Esophagus muscularis mucosa (tissue), 4 donors: Measurements from ENCODE around the genes RNF165 and IER3IP1.

GRCh38 chr18:46293731-46294368, 40.0 kb upstream of the RNF165 start:
- PRO-cap: no peak
- RAMPAGE, long total RNA, 4 experiments: no peak in any of the 4 experiments

DNA sequence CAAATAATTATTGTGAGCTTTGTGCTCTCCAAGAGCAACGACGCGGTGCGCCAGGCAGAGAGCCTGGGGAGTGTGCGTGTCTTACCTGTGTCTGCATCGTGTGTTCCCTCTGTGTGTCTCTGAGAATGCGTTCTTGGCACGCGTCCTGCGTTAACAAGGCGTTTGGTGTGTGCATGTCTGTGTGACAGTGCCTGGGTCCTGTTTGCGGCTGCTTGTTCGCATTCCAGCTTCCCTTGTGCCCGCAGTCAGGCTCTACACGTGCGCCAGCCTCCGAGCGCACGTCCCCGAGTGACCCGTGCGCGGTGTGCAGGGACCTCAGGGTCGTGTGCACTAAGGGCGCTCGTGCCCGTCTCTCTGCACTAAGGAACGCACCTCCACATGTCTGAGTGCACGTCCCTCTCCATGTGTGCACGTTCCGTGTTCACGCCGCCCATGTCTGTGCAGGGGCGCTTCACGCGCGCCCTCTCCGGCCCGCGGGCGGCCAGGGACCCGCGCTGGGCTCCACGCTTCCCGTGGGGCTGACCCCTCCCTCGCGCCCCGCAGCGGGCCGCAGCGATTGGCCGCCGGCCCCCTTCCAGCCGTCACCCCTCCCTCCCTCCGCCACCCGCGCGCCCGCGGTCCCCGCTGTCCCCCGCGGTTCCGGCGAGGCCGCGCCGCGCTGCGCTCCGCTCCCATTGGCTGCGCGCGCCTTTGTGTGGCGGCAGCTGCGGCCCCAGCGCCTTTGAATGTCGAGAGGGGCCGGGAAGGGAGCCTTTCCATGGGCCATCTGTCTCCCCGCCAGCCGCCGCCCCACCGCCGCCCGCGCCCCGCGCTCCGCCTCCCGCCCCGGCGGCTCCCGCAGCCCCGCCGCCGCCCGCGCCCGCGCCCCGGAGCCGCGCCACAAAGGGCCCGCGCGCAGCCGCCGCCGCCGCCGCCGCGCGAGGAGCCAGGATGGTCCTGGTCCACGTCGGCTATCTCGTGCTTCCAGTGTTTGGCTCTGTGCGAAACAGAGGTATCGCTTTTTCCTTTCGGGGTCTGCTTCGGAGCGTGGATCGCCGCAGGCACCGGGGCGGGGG, at the start of gene RNF165:
Gene RNF165 (plus strand): TSS at position 674 of the 1,055 bp plus-strand sequence.
- PRO-cap: no peak
- RAMPAGE, long total RNA, 4 experiments: no peak in any of the 4 experiments

GRCh38 chr18:46412224-46412814, 78.5 kb downstream of the RNF165 start:
- PRO-cap: bidirectional peak, plus-strand start at chr18:46412659, minus-strand start at chr18:46412512
- RAMPAGE, long total RNA, 4 experiments: no peak in any of the 4 experiments

DNA sequence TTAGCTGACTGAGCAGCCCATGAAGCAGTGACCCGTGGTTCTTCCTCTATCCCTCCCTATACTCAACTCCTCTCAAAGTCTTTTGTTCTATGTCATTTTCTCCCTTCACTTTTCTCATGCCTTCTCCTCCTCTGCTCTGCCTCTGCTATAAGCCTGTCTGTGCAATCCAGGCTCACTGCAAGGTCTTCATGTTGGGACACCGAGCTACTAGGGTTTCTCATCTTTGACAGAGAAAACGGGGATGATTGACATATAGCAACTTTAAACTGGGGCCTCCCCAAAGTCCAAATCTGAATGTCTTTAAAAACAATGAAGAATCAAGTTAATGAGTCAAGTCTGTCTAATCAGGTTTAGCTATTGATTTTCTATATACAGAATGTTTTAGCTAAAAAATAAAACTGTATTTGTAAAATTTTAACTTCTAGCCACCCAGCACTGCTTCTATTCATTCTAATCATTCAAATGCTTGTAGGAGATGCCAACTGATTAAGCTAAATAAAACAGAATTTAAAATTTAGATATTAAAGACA, 57.8 kb upstream of the ST8SIA5 start:
- PRO-cap: no peak
- RAMPAGE, long total RNA, 4 experiments: no peak in any of the 4 experiments

- PRO-cap: unidirectional peak, minus-strand start at chr18:47176362
- RAMPAGE, long total RNA, 4 experiments: start-site peak on the minus strand in 4 of 4 experiments, at chr18:47176307-47176365 at its widest, 380 to 2,205 reads per replicate
Measured at GRCh38 chr18:47175491-47176610, at the start of gene IER3IP1. IER3IP1 (minus strand) TSS chr18:47176364.

DNA sequence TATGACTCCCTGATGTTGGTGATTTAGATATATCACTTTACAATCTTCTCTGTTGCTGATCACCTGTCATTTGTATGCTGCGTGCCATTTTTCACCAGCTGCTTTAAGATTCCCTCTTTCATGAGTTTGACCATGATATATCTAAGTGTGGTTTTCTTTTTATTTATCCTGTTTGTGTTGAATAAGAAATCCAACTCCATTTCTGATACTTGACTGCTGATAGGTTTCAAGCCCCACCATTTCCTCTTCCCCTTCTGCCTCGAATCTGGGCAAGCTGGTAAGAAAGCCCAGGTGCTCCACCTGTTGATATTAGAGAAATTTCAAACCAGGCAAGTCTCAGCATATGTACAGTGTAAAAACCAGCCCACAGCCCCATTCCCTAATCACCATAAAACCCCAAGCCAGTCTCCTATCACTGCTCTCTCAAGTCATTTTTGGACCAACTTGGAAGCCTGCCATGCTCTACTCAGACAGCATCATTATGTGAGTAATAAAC, 46.7 kb downstream of the SMAD2 start:
- PRO-cap: no peak
- RAMPAGE, long total RNA, 4 experiments: no peak in any of the 4 experiments

DNA sequence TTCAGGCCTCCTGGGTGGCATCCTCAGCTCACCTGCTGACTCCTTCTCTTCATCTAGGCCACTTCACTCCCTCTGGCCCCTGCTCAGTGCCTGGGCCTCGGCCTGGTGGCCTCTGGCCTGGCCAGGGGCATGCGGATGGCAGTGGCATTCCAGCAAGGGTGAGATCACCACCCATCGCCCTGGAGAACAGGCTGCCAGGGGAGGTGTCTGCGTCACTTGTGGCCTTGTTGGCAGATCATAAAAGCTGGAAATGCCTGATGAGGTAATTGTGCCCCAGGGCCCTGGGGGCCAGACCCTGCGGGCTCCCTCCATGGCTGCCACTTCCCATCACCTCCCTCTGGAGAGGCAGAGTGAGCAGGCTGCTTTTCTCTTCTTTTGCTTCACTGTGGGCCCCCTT, 72.5 kb upstream of the SMAD2 start:
- PRO-cap: no peak
- RAMPAGE, long total RNA, 4 experiments: no peak in any of the 4 experiments

DNA sequence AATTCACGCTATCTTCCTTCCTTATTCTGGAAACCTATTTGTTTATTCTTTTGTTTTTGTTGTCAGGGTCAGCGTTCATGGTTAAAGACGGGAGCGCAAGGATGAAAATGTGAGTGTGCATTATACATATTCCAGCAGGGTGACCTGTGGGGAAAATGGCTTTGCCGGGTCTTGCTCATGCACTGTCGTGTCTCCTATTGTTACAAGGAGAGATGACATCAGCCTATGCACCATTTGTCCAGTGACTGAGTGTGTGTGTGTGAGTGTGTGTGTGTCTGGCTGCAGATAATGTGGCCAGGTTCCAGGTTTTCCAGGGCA, 92.7 kb upstream of the SMAD2 start:
- PRO-cap: no peak
- RAMPAGE, long total RNA, 4 experiments: no peak in any of the 4 experiments

DNA sequence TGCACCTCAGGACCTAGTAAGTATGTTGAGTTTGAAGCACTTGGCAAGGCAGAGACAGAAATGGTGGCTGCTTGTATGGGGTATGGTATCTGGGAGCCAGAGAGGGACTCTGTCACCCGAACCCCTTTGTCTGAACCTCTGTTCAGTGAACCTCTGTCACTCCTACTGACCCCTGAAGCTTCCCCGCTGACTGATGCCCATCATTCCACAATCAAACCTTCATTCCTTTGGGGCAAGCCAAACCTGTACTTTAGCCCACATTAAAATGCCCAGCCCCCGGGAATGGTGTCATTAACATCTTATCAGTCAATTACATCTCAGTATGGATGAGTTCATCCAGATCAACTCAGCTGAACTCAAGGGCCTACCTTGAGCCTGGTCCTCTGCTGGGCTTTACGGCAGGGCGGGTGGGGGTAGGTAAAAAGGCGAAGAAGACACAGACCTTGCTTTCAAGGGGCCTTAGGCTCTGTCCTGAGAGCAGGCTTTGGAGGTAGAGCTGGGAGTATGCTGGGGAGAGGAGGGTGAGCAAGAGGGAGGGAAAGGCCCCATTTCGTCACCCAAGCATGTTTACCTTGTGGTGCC, 154.4 kb upstream of the SMAD2 start:
- PRO-cap: no peak
- RAMPAGE, long total RNA, 4 experiments: no peak in any of the 4 experiments

DNA sequence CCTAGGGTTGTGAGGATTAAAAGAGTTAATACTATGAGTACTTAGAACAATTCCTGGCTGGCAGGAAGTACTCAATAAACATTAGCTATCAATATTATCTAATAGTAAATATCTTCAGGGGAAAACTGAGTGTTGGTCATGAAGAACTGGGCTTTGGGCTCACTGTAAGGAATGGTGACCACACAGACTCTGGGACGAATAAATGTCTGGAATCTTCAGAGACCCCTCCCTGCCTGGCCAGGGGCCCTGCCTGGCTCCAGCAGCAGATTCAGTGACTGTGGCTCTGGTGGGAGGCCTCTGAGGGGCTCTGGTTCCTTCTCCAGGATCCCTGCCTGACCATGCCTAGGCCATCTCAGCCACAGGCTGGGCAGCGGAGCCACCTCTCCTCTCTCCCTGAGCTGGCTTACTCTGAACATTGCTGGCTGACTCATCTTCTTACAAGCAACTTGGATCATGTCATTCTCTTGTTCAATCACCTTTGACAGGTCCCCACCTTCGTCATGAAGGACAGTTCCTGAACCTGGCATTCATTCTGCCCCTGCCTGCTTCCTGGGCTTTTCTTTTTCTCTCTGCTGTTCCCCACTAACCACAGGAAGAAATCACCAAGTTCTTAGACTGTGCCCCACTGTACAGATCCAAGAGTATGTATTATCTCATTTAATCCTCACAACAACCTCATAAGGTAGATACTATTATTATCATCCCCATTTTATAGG, 155.3 kb upstream of the SMAD2 start:
- PRO-cap: no peak
- RAMPAGE, long total RNA, 4 experiments: no peak in any of the 4 experiments

DNA sequence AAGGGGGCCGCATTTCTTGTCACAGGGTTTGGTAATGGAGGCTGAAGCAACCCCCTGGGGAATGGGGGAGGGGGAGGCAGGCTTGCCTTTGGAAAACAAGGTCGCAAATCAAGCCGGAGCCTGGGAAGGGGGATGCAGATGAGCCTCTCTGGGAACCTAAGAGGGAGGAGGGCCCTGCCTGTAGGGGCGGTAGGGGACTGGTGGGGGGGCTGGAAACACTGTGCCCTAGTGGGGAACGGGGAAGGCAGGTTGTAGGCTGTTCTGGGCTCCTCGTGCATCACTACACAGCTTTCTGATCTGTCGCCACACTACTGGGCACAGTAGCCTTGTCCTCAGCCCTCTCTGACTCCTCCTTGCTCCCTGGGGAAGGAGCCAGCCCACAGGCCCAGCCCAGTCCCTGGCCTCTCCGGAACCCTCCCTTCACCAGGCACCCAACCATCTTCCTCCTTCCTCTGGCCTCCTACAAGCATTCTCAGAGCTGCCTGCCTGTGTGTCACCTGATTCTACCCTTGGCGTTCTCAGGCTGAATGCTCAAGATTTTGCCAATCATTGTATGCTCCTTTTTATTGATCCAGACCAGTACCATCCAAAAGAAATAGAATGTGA, 170.4 kb upstream of the SMAD2 start:
- PRO-cap: no peak
- RAMPAGE, long total RNA, 4 experiments: no peak in any of the 4 experiments

GRCh38 chr18:48106773-48107400, 176.4 kb upstream of the SMAD2 start:
- PRO-cap: no peak
- RAMPAGE, long total RNA, 4 experiments: no peak in any of the 4 experiments

- PRO-cap: no peak
- RAMPAGE, long total RNA, 4 experiments: no peak in any of the 4 experiments
Measured at GRCh38 chr18:48135013-48135522, 204.6 kb upstream of the SMAD2 start.

- PRO-cap: no peak
- RAMPAGE, long total RNA, 4 experiments: no peak in any of the 4 experiments
Measured at GRCh38 chr18:48137504-48138183, 207.2 kb upstream of the SMAD2 start.

DNA sequence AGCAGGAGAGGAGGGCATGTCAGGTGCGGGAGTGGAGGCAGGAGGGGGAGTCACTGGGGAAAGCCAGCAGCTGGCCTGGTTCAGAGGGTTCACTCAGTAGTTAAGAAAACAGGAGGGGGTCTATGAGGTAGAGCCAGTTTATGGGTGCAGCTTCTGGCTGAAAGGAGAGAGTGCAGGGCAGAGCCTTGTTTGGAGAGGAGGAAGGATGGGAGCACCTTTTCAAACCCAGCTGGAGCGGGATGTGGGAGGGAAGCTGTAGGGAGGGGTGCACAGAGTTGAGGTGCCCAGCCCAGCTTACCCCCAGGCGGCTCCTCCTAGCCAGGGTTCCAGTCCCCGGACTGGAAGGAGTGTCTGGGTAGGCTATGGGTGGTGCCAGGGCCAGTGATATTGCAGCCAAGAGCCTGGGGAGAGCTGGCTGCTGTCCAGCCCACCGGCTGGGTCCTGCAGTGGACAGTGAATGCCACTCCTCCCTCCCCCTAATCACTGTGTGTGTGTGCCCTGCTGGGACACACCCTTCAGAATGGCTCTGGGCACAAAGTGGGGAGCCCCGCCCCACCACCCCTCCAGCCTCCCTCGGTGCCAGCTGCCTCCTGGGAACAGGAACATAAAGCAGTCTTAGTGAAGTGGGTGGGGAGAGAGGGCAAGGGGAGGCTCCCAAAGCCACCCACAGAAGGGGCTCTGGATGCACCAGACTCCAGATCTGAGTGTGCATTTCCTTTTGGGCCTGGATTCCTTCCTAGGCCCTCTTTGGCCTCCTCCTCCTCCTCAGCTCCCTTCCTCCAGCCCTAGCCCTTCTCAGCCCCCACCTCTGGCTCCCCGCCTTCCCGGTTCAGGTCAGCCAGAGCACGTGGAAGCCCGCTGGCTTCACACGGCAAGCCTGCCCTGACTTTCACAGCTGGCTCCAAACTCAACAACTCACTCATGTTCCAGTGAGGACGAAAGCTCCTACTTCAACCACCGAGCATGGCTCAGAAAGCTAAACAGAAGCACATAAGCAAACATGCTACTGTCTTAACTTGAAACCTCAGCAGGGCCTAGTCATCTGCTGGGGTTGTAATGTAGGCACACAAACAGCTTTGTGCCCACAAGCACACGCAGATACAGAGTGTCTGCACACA, 209.0 kb upstream of the SMAD2 start:
- PRO-cap: no peak
- RAMPAGE, long total RNA, 4 experiments: no peak in any of the 4 experiments

GRCh38 chr18:48167810-48168257, 237.4 kb upstream of the SMAD2 start:
- PRO-cap: no peak
- RAMPAGE, long total RNA, 4 experiments: no peak in any of the 4 experiments

- PRO-cap: no peak
- RAMPAGE, long total RNA, 4 experiments: no peak in any of the 4 experiments
Measured at GRCh38 chr18:48441675-48442127, 32.5 kb upstream of the ZBTB7C start.

- PRO-cap: no peak
- RAMPAGE, long total RNA, 4 experiments: no peak in any of the 4 experiments
Measured at GRCh38 chr18:48453424-48454093, 44.4 kb upstream of the ZBTB7C start.

- PRO-cap: no peak
- RAMPAGE, long total RNA, 4 experiments: no peak in any of the 4 experiments
Measured at GRCh38 chr18:48538369-48538813, 440 bp upstream of the CTIF start.

DNA sequence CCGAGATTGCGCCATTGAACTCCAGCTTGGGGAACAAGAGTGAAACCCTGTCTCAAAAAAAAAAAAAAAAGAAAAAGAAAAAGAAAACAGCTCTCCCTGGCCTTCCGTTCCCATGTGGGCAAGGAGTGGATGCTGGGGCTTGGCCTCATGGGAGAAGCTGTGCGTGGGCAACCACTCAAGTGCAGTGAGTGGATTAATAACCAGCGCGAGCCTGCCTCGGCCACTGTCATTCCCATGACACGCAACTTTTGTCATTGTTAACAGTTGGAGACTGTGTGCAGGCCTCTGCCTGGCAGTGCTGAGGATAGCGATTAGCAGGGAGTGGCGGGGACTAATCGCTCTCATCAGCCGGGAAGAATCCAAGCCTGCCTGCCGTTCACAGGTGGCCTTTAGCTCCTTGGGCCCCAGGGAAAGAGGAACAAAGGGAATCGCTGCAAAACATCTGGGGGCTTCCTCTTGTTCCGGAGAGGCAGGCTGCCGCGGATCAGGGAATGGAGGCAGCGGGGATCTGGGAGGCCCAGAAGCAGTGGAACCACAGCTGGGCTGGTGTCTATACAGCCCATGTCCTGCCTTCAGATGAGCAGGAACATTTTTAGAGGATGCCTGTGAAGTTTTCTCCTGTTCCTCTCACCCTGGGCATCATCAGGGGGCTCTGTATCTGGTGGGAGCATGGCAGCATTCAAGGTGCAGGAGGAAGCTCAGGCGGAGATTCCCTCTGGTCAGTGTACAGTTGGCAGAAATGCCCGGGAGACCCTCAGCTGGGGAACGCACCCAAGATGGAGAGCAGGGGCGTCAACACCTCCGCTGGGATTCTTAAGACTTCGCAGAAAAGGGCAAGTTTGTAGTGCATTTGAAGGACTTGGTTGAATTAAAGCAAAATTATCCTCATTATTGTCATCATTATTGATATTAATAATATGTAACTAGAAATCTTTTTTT, 53.9 kb downstream of the CTIF start:
- PRO-cap: no peak
- RAMPAGE, long total RNA, 4 experiments: no peak in any of the 4 experiments